Camera-type eye (tissue), 1 donor: ENCODE measurements around the genes NDUFS7 and APC2.

DNA sequence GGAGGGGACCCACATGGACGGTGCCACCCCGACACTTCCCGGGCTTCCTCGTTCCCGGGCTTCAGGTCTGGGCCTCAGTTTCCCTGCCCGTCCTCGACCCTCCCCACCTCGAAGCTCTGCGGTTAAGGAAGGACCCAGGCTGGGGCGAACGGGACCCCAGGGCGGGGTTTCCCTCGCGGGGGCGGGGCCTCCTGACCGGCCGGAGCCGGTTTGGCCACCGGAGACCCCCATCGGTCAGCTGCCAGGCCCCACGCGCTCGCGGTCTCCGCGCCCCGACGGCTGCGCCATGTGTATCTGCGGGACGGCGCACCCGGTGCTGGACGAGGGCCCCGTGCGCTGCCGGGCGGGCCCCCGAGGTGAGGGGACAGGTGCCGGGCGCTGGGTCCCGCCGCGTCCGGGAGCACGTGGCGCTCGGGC, 4.0 kb downstream of the ARHGAP45 start:
- RAMPAGE, long total RNA: no peak

DNA sequence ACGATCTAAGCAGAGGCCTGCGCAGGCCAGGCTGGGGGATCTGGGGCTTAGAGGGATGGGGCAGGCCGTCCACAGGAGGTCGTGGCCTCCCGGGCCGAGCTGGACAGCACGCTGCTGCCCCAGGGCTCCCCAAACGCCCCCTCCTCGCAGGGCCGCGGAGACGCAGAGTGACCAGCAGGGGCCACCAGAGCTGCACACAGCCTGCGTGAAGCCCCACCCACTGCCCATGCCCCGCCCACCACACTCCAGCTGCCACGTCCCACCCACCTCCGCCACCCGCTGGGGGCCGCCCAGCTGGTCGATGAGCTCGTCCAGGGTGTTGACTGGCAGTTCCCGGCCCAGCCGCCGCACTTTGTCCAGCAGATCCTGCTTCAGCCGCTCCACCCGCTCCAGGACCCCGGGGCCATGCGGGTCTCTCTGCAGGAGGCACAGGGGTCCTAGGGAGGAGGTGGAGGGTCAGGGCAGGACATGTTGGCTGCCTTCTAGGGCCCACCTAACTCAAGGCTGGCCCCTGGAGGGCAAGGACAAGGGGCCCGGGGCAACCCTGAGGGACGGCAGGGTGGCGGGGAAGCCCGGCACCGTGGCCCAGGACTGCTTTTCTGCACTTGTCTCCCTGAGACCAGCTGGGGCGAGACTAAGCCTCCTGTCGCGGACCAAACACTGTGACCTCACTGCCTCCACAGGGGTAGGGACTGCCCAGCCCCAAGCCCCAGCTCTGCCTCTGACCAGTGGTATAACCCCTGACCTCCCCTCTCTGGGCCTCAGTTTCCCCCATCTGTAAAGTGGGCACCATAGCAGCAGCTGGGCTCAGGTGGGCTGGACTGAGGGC, 9.7 kb downstream of the GPX4 start:
- RAMPAGE, long total RNA: no peak

DNA sequence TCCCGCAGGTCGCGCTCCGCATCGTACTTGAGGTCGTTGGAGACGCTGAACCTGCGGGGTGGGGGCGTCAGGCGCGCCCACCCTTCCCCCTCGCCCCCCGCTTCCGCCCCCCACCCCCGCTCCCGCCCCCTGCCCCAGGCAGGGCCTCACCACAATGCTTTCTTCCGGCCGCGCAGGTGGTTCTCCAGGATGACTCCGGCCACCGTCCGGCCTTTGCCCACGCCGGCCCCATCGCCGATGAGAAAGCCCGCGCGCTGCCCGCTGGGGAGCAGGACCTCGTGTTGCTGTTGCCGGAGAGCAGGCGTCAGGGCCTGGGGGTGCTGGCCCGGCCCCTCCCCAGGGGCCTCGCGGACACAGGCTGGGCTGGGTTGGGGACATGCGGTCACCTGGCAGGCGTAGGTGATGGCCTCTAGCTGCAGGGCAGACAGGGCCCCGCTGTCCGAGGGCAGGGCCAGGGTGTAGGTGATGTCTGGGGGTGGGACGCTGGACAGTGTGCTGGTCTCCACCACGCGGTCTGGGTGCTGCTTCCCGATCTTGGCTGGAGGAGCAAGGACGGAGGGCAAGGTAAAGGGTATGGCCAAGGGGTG, 18.8 kb downstream of the GPX4 start:
- RAMPAGE, long total RNA: no peak

- RAMPAGE, long total RNA: no peak
Observed at GRCh38 chr19:1248653-1249302, 395 bp downstream of the MIDN start.

DNA sequence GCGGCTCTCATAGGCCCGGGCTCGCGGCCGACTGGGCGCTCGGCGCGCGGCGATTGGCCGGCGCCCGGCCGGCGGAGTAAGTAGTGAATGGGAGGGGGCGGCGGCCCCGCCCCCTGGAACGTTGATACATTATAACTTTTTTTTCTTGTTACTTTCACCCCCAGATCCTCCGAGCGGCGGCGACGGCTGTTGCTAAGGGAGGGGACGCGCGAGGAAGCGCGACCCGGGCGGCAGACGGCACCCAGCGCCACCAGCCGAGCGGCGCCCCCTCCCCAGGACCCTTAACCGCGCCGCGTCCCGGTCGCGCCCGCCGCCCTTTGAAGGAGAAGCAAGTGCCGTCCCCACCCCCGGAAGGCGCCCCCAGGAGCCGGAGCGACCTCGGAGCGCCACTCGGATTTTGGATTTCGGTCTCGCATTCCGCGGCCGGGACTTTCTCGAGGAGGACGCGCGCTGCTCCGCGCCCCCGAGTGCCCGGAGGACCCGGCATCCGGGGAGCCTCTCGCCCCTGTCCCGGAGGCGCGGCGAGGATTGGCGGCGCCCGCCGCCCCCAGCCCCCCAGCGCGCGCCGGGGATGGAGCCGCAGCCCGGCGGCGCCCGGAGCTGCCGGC, 1.4 kb downstream of the MIDN start:
- RAMPAGE, long total RNA: no peak

- RAMPAGE, long total RNA: no peak
Observed at GRCh38 chr19:1257868-1258008, 9.4 kb downstream of the MIDN start.

GRCh38 chr19:1261247-1261714, 7.9 kb upstream of the CIRBP start:
- RAMPAGE, long total RNA: no peak

DNA sequence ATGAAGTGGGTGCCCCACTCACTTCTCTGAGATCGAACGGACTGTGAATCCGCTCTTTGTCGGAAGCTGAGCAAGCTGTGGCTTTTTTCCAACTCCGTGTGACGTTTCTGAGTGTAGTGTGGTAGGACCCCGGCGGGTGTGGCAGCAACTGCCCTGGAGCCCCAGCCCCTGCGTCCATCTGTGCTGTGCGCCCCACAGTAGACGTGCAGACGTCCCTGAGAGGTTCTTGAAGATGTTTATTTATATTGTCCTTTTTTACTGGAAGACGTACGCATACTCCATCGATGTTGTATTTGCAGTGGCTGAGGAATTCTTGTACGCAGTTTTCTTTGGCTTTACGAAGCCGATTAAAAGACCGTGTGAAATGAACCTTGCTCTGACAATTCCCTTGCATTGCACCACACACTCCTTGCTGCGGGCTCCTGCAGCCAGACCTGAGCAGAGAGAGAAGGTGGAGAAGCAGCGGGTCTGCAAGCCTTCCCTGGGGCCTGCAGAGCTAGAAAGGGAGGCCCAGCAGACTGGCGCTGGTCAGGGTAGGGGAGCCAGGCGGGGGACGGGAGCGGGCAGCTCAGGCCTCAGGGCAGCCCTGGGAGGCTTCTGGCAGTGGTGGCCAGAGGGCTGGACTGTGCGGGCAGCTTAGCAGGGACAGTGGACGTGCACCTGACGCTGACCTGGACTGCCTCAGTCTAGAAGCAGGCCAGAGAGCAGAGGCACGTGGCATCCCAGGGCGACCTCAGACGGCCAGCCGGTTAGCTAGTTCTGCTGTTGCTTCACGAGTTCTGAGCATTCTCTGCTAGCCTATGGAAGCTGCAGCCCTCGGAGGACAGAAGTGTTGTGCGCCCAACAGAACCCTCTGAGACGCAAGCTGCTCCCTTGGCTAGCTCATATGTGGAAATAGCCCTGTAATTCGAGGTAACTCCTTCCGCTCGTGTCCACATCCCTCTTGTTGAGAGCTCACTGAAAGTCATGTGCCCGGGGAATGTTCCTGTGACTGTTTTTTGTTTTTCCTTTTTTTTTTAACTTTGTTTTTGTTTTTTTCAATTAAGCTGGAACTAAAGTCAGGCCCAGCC, 2.2 kb upstream of the FAM174C start:
- RAMPAGE, long total RNA: no peak

- RAMPAGE, long total RNA: no peak
Observed at GRCh38 chr19:1290860-1291431, 5.3 kb downstream of the EFNA2 start.

- RAMPAGE, long total RNA: start-site peak on the plus strand at chr19:1383909-1383914, 58 reads
Observed at GRCh38 chr19:1383178-1384037, at the start of gene NDUFS7. NDUFS7 (plus strand) TSS chr19:1383907.

GRCh38 chr19:1406529-1406879, 882 bp upstream of the DAZAP1 start:
- RAMPAGE, long total RNA: no peak

DNA sequence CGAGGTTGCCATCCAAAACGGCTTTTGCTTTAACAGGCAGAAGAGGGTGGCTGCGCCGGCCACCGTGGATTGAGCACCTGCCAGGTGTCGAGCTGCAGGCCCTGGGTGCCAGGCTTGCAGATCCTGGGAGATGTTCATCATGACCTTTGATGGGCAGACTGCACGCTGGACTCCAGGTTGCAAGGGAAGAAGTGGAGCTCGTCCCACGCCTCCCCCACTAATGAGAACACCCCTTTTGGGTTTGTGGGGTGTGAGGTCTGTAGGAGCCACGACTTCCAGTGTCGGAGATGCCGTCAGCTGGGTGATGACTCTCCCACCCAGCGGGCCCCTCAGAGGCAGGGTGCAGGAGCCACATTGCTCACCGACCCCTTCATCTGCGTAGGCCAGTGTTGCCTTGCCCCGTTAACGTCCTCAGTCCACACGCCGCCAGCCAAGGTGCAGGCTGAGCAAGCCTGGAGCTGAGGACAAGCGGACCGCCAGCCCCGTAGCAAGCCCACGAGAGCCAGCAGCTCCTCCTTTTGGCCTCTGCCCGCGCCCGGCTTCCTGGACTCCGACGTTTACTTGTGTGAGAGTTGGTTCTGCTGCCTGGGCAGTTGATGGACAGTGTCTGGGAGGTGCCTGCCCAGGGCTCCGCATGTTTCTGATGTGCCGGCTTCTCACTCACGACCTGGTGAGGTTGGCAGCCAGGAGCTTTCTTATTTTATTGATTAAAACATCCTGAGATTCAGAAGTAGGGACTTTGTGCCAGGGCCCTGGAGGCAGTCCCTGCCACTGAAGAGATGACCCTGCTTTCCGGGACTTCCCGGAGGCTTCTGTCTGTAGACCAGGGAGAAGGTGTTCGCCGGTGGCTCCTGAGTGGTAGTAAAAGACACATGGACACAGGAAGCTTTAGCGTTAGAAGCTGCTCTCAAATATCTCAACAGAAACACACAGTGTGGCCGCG, 5.6 kb downstream of the DAZAP1 start:
- RAMPAGE, long total RNA: no peak

DNA sequence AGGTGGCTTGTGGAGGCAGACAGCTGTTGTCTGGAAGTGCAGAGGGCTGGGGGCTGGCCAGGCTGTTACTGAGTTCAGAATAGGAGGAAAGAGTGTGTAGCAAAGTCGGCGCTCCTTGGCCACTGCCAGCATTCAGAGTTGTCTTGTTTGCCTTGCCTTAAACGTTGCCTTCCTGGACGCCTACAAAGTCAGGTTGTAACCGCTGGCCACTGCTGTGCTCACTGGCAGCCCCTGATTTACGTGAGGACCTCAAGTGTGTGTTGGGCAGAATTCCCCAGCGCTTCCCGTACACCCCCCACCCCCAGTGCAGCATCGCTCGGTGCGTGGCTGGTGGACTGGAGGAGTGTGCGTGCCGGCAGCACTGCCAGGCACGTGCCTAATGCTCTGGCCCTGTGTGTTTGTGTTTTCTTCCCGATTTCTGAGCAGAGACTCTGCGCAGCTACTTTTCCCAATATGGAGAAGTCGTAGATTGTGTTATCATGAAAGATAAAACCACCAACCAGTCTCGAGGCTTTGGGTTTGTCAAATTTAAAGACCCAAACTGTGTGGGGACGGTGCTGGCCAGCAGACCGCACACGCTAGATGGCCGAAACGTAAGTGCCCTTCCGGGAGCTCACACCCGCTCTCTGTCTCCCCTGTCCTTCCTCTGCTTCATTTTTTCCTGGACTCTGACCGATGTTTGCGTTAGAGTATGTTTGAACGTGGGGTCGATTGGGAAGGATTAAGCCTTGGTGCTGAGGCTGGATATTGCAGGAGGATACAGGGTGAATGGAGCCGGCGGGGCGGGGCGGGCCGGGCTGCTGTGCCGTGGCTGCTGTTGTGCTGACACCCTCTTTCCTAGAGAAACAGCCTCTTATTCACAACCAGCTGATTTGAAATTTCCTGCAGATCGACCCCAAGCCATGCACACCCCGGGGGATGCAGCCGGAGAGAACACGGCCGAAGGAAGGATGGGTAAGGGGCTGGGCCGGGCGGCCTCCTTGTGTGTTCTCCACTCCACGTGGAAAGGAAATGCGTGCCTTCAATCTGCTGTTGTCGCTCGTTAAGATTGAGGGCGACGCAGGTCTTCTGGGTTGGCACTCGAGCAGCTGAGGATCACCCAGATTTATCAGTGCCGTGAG, 10.8 kb downstream of the DAZAP1 start:
- RAMPAGE, long total RNA: no peak

DNA sequence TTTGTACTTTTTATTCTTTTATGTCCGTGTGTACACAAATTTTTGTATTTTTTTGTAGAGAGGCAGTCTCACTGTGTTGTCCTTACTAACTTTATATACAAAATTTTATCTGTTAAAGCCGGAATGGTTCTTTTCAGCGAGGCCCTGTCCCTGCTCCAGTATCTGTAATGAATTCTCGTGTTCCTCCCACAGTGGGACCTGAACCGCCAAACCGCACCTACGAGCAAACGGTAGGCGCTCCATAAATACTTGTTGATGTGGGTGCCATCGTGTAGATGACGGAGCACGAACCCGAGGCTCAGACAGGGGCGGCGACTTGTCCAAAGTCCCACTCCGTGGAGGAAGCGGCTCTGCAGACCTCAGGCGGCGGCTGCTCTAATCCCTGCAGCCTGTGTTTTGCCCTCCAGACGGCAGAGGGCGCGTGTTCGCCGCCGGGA, 297 bp upstream of the RPS15 start:
- RAMPAGE, long total RNA: no peak

DNA sequence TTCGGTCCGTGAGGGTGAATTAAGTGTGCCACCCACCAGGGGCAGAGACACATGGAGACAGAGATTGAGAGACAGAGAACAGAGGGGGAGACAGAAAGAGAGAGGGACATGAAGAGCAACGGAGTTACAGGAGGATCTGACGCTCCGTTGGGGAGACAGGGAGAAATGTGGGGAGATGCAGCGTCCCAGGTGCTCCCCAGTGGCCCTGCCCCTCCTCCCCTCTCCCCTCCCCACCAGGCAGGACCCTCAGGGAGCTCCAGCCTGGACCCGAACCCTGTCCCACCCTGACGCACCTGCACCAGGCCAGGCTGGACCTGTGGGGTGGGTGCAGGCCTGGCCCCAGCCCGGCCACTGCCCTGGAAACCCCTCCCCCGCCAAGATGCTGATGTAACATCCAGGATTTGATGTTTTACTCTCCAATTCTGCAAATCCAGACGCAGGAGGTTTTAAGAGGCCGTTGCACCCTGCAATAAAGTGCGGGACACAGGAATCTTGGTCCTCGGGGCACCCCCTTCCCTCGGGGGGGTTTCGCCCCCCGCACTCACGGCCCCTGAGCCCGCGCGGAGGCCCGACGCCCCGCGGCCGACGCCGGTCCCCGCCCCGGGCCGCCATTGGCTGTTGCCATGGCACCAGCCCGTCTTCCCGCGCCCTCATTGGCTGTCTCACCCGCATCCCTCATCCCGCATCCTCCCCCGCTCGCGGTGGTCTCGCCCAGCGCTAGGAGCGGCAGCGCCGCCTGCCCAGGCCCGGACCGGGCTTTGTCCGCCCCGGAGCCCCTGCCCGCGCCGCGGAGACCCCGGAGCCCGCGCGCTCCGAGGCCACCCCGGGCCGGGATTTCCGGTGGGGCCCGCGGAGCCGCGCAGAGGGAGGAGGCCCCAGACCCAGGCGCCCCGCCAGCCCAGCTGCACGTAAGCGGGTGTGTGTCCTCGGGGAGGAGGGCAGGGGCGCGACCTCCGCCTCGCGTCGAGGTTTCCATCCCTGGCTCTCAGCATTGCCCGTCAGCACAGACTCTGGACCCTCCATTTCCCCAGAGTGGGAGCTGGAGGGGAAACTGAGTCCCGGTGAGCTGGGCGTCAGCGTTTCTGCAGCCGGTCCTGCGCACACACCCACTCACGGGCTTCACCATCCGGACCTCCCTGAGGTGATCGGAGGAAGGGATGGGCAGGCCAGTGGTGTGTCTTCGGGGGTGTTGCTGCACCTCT, at the start of gene APC2:
Gene APC2, plus strand, starts transcription at position 699 of the 1,202 bp plus-strand sequence.
- RAMPAGE, long total RNA: no peak

GRCh38 chr19:1470151-1471147, 8.6 kb downstream of the C19orf25 start:
- RAMPAGE, long total RNA: no peak

DNA sequence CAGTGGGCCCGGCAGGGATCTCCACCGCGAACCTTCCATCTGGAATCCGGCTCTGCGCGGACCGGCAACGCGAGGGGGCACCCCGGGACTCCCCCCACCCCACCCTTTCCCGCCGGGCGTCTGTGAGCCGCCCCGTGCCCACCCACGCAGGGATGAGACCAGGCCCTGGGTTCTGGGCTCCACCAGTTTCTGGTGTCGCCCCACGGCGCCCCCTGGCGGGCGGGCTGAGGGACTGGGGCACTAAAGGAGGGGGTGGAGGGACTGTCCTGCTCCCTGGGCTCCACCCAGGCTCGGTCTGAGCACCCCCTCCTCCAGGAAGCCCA, 956 bp upstream of the ADAMTSL5 start:
- RAMPAGE, long total RNA: no peak

- RAMPAGE, long total RNA: no peak
Observed at GRCh38 chr19:1748984-1750015, 4.0 kb upstream of the ONECUT3 start.

- RAMPAGE, long total RNA: no peak
Observed at GRCh38 chr19:1790654-1791143, 21.4 kb downstream of the ATP8B3 start.

DNA sequence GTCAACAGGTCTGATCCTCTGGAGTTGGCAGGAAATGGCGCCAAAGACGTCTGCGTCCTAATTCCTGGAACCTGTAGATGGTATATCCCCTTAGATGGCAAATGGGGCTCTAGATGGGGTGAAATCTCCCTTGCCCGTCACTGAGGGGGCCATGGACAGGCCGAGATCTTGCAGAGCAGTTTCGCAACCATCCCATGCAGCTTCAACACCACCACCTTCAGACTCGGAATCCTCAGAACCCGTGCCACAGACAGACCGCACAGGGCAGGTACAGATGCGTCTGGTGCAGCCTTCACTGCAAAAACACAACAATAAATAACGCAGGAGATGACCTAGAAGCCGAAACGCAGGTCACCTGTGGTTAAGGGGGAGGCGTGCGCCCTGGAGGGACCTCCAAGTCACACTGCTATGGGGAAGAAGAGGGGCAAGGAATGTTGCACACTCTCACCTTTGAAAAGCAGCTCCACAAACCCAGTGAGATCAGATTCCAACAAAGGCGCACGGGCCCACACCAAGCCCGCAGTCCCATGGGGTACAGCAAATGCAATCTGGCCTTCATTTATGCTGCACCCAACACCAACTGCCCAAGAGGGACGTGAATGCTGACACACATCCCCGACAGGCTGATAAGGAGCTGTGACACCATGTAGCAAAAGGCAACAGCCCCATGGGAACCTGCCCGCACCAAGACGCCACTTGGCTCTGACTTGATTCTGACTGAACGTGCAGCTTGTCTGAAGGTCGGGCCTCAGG, 17.5 kb downstream of the REXO1 start:
- RAMPAGE, long total RNA: no peak